ENCODE measurements around a stretch of chr17.

DNA sequence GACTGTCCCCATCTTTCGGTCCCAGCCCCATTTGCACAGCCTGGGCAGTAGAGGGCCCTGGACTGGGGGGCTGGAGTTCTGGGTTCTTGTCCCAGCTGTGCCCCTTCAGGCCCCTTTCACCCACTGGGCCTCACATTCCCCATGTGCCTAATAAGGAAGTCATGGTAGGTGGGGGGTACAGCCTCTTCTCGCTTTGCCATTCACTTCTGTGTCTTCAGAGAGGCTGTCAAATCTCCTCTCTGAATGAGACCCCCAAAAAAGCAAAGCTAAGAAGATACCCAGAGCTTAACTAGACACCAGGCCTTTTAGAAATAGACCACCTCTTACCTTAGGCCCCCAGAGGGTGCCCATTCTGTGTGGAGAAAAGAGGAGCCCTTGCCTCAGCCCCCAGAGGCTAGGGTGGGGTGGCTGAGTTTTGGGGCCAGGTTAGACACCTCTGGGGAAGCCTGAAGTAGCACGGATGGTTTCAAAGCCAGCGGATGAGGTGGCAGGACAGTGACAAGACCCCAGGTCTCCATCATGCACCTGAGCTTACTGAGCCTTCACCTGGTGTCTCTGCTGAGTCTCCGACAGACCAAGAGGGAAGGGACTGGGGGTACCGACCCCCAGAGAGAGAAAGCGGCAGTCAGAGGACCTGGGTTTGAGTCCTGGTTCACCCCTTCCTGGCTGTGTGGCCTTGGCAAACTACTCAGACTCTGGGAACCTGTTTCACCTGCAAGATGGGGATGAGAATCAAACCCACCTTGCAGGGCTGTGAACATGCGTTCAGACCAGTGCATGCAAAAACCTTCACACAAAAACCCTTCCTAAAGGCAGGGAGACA, 7.5 kb downstream of the SCGB1C2 start:
- RRBS = no CpG with 5 or more reads among the region's 8 CpGs

- RRBS = no CpG with 5 or more reads among the region's 8 CpGs
These were observed 34.6 kb upstream of the DOC2B start for GRCh38 chr17:216056-216359.

DNA sequence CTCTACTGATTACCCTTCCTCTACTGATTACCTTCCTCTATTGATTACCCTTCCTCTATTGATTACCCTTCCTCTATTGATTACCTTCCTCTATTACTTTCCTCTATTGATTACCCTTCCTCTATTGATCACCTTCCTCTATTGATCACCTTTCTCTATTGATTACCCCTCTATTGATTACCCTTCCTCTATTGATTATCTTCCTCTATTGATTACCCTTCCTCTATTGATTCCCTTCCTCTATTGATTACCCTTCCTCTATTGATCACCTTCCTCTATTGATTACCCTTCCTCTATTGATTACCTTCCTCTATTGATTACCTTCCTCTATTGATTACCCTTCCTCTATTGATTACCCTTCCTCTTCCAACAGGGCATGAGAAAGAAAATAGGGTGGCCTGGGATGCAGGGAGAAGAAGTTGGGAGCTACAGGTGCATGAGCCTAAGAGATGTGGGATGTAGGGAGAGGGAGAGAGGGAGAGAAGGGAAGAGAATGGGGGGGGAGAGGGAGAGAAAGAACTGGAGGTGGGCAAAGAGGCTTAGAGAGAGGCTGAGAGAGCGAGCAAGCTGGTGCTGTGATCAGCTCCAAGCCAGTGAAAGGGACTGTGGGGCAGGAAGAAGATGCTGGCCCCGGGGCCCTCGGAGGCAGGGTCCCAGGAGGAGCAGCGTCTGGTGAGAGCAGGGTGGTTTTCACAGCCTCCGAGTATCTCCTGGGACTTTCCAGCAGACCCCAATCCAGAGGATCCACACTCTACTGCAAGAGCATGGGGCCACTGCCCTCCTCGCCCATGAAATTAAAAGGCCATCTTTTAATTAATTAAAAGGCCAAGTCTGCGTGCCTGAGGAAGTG, 62.7 kb upstream of the DOC2B start:
- RRBS = no CpG with 5 or more reads among the region's 7 CpGs

DNA sequence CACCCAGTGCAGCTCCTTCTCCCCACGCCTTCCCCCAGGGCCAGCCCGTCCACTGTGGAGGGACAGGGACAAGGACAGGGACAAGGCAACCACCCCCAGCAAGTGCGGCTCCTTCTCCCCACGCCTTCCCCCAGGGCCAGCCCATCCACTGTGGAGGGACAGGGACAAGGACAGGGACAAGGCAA, 18.1 kb downstream of the RPH3AL start:
- RRBS = no CpG with 5 or more reads among the region's 4 CpGs

GRCh38 chr17:416520-417136, 6.5 kb downstream of the C17orf97 start:
- RRBS = no CpG with 5 or more reads among the region's 14 CpGs

DNA sequence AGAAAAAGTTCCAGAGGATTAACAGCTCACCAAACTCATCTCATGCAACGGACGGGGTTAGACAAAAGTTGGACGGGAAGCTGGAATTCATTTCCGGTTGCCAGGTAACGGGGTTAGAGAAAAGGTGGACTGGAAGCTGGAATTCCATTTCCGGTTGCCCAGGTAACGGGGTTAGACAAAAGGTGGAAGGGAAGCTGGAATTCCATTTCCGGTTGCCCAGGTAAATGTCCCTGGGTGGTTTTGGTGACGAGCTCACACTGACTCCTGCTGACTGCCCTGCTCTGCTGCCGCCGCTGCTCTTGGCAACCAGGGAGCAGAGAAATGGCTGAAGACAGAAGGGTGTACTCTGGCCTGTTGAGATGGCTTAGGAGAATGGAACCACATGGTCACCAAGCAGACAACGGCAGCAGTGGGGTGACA, 112.8 kb downstream of the C17orf97 start:
- RRBS = 81% methylated on average over 3 of the region's 12 CpGs

DNA sequence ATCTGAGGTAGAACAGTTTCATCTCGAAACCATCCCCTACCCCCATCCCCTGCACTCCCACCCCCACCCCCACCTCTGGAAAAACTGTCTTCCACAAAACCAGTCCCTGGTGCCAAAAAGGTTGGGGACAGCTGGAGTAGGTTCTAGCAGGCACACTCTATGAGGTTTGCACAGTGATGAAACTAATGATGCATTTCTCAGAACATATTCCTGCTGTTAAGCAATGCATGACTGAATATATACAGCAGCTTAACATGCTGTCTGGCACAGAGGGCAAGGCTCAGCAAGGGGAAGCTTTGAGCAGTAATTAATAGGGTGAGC, 107.9 kb downstream of the VPS53 start:
- RRBS = no CpG with 5 or more reads among the region's 1 CpG

DNA sequence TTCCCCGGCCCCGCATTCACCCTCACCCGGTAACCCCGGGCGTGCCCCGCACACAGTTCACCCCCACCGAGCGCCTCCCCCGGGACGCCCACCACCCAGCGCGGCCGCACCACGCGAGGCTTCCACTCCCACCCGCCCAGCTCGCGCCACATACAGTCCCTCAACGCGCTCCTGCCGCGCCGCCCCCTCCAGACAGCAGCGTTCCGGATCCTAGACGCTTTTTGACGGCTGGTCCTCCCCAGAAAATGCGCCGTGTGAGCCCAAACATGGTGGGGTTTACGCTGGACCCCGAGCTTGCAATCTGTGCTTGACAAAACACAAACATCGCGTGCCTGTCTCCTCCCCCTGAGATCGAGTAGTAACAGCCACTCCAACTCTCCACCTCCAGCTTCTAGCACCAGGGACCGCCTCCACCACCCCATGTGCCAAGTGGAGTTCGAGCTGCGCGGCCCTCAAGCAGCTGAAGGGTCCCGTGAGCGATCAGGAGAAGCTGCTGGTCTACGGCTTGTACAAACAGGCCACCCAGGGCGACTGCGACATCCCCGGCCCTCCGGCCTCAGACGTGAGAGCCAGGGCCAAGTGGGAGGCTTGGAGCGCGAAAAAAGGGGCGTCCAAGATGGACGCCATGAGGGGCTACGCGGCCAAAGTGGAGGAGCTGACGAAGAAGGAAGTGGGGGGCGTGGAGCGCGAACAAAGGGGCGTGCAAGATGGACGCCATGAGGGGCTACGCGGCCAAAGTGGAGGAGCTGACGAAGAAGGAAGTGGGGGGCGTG, 586 bp upstream of the GEMIN4 start:
- RRBS = 2% methylated on average over 6 of the region's 62 CpGs

DNA sequence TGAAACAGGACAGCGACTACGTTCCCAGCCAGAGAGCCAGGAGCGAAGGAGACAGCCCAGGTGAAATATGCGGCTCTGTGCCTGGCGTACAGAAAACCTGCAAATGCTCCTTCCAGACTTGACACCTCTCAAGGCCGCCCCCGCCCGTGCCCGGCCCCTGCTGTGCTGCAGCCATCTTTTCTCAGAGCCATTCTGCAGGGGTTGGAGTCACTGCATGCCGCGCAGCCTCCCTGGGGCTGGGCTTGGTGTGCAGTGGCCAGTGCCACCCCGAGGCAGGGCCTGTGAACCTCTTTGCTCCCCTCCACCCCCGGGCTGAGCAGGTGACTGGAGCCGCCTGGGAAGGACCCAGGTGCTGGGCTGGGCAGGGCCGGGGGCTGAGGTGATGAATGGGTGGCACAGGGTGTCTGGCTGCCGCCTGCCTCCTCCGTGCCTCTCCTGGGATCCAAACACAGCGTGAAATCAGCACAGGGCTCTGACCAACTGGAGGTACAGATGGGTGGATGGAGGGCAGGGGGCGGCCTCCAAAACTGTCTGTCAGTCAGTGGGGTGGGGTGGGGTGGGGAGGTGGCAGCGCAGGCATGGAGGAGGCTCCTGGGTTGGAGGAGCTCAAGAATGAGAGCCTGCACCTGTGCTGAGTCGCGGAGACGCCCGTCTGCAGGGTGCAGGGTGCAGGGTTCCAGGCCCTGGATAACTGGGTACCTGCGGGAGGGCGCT, 20.4 kb downstream of the MRM3 start:
- RRBS = 83% methylated on average over 3 of the region's 26 CpGs

GRCh38 chr17:850418-851201, 68.5 kb downstream of the MRM3 start:
- RRBS = no CpG with 5 or more reads among the region's 28 CpGs

- RRBS = no CpG with 5 or more reads among the region's 20 CpGs
These were observed 77.0 kb downstream of the MRM3 start for GRCh38 chr17:858943-859795.

GRCh38 chr17:883013-883978, 96.3 kb downstream of the NXN start:
- RRBS = no CpG with 5 or more reads among the region's 21 CpGs

DNA sequence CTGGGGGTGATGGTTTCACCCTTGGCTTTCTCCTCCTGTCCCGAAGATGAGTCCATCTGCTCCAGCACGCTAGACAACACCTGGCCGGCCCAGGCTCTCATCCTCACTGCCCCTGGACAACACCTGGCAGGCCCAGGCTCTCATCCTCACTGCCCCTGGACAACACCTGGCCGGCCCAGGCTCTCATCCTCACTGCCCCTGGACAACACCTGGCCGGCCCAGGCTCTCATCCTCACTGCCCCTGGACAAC, 58.1 kb downstream of the NXN start:
- RRBS = no CpG with 5 or more reads among the region's 5 CpGs

- RRBS = no CpG with 5 or more reads among the region's 13 CpGs
These were observed 54.6 kb downstream of the NXN start for GRCh38 chr17:924826-925497.

DNA sequence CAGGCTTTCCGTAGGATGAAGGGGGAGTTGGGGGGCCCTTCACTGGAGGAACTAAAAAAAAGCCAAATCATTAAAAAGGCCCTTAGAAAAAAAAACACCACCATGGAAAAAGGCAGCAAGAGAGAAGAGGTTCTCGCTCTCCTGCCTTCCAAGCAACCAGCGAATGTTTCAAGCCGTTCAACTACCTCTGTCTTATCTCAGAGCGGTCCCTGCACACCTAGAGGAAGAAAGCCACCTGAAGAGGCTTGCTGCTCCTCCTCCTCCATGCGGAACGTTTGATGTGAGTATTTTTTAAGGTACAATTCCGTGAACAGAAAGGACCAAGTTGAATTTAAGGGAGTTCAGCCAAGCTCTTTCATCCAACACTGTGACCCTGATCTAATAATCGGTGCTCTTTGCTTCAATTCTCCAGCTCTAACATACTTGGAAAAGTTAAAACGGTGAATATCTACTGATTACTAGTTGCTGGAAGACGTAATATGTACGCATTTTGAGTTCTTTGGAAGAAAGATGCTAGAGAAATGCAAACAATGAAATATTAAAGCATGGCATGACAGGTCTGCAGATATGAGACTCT, 9.1 kb downstream of the NXN start:
- RRBS = no CpG with 5 or more reads among the region's 12 CpGs

DNA sequence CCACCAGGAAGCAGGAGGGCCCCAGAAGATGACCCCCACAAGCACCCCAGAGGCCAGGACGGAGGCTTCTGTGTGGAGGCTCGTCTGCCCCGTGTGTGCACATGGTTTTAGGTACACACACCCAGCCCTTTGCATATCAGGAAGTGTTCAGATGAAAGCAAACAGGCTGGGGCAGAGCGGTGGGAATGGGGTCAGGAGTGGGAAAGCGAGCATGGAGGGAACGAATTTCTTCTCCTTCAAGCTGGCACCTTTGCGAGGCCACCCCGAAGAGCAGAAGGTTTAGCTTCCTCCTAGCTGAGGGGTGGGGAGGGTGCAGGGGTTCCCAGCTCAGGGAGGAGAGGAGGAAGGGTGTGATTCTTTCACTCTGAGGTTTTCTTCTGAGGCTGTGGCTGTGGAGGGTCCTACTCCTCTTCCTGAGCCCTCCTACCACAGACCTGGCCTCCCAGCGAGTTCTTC, 83.6 kb downstream of the ABR start:
- RRBS = no CpG with 5 or more reads among the region's 9 CpGs

- RRBS = 3% methylated on average over 42 of the region's 96 CpGs
These were observed 70.9 kb downstream of the ABR start for GRCh38 chr17:1108715-1109527.

DNA sequence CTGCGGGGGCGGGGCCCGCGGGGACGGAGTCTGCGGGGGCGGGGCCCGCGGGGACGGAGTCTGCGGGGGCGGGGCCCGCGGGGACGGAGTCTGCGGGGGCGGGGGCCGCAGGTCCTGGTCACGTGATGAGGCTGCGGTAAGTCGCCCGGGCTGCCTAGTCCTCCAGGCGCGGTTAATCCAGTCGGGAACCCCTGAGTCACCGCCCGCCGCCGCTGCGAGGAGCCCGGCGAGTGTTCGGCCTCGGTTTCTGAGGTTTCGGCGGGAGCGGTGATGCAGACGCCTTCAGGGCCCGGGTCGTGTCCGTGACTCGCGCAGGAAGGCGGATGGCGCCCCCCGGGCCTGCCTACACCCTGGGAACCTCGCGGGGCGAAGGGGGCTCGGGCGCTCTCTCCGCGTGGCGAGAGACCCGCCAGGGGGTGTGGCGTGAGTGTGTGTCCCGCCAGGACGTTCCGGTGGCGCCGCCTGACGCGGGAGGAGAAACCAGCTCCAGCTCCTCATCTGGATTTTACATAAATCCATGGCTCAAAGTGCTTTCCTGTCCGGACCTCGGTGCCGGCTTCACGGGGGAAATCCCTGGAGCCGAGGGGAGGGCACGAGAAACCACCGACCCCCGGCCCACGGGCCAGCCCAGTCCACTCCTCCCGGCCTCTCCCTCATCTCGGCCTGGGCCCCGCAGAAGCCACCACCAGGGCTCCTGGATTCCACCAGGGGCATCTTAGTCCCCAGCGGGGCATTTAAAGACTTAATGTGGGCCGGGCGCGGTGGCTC, 23.8 kb upstream of the ABR start:
- RRBS = 3% methylated on average over 20 of the region's 79 CpGs

DNA sequence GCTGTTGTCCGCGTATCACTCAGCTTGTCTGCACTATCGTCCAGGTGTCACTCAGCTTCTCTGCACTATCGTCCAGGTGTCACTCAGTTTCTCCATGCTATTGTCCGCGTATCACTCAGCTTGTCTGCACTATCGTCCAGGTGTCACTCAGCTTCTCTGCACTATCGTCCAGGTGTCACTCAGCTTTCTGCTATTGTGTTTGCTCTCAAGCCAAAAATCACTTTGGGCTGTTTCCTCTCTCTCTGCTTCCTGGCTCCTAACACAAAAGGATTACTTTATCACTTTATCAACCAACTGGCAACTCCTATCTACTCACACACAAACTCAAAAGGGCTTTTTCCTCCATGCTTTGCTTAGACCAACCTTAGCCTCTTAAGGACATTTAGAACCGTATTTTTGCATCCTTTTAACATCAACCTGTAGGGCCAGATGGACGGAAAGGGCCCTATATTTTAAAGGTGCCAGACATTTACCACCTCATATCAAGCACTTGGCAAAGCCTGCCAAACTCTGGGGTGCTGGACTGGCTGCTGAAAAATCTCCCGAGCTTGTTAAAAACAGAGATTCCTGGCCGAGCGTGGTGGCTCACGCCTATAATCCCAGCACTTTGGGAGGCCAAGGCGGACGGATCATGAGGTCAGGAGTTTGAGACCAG, 30.8 kb upstream of the ABR start:
- RRBS = no CpG with 5 or more reads among the region's 16 CpGs

DNA sequence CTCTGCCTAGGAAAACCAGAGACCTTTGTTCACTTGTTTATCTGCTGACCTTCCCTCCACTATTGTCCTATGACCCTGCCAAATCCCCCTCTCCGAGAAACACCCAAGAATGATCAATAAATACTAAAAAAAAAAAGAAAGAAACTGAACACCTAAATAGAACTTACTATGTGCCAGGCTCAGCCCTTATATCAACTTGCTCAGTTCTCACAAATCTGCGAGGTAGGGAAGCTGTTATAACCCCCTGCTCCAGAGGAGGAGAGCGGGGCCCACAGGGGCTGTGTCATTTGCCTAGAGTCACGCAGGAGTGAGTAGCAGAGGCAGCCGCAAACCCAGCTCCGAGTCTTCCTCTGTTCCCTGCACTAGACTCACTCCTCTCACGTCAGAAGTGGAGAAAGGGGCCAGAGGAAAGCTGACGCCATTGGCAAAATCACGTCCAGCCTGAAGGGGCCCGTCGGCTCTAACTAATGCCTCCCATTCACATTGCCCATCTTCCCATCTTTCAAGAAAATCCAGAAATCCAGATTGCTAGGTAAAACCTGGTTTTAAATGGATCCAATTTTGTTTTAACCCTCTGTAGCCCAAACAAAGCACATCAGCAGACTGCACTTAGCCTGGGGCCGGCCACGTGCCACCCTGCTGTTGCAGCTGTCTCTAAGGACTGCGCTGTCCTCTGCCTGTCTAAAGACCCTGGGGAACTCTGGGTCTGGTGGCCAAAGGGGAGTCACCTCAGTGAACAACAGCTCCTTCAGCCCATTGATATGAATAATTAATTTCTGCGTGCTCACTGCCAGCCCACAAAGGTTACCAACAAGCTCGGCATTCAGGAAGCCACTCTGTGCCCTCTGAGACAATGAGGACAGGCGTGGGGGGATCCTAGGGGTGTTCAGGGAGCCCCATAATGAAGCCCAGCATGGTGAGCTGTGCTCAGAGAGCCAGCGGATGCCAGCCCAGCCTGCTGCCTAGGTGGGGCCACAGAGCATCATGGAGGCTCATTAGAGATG, 36.6 kb upstream of the ABR start:
- RRBS = no CpG with 5 or more reads among the region's 18 CpGs

Measured in epithelial cell of esophagus (primary cell).